Hepatocyte (in vitro differentiated cells and primary cell): ENCODE measurements around the genes RNH1 and DRD4.

DNA sequence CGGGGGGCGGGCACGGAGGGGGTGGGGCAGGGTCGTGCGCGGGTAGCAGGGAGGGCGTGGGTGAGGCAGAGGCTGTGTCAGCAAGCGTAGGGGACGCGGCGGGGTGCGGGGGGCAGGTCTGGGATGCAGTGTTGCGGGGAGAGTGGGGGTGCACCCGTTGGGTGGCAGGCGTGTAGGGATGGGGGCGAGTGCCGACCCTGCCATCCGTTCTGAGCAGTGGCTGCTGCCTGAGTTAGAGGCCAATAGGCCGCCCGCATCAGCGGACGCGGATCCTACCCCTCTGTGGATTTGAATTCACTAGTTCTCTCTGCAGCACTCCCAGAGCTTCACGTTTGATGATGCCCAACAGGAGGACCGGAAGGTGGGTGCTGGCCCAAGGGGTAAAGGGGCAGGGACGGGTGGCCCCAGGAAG lies 1.5 kb downstream of the RIC8A start:
- RAMPAGE, long total RNA: no peak
- RRBS: 0% methylated on average over 1 of the region's 26 CpGs

GRCh38 chr11:248975-249700 lies 12.4 kb downstream of the PSMD13 start:
- RAMPAGE, long total RNA: no peak
- RRBS: no CpG with 5 or more reads among the region's 20 CpGs

- RAMPAGE, long total RNA: no peak
- RRBS: no CpG with 5 or more reads among the region's 27 CpGs
Measured at GRCh38 chr11:295025-295893, 4.1 kb downstream of the IFITM5 start.

GRCh38 chr11:326705-326947 lies 6.0 kb upstream of the IFITM3 start:
- RAMPAGE, long total RNA: no peak
- RRBS: no CpG with 5 or more reads among the region's 8 CpGs

DNA sequence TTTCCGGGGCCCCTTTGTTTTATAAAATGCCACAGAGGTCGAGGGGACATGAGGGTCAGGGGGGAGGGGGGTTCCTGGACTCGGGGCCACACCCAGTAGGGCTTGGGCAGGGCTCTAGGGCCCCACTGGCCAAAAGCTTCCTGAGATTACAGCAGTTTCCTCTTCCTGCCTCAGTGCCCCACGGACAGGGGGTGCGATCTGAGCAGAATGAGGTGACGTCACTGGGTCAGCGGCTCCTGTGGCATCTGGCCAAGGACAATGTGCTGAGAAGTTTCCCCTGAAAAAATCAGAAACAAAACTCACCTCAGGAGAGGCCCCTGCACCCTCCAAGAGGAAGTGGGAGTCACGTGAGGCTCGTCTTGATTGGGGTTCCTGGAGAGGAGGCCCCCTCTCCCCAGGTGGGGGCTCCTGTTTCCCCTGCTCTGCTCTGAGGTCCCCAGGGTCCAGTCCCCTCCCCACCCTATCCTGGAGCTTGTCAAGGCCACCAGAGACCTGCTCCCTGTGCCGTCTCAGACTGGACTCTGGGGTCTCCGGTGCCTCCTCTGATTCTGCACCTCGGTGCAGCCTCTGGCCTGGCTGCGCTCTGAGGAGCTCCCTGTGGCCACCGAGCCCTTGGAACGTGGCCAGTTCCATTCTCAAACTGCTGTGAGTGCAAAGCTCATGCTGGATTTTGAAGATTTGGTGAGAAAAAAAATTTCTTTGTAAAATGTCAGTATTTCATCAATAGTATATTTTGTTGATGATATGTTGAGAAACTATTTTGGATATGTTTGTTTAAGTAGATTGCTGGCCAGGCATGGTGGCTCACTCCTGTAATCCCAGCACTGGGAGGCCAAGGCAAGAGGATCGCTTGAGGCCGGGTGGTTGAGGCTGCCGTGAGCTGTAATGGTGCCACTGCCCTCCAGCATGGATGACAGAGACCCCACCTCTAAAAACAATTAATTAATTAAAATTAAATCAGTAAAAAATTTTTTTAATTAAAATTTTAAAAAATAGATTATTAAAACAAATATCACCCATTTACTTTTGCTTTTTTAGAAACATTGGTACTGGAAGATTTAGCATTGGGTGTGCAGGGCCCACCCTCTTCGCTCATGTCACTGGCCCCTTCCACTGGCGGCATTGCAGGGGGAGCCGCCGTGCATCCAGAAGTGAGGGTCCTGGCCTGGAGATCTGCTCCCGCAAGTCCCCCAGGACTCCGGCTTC lies 6.7 kb upstream of the IFITM3 start:
- RAMPAGE, long total RNA: no peak
- RRBS: no CpG with 5 or more reads among the region's 24 CpGs

- RAMPAGE, long total RNA: no peak
- RRBS: 12% methylated on average over 9 of the region's 20 CpGs
Measured at GRCh38 chr11:368218-368867, 956 bp upstream of the B4GALNT4 start.

GRCh38 chr11:370058-370778 lies 919 bp downstream of the B4GALNT4 start:
- RAMPAGE, long total RNA: no peak
- RRBS: 6% methylated on average over 23 of the region's 43 CpGs

GRCh38 chr11:392126-392731 lies 1.8 kb upstream of the PKP3 start:
- RAMPAGE, long total RNA: no peak
- RRBS: 92% methylated on average over 6 of the region's 34 CpGs

GRCh38 chr11:416120-416724 lies 1.4 kb upstream of the SIGIRR start:
- RAMPAGE, long total RNA: no peak
- RRBS: no CpG with 5 or more reads among the region's 41 CpGs

DNA sequence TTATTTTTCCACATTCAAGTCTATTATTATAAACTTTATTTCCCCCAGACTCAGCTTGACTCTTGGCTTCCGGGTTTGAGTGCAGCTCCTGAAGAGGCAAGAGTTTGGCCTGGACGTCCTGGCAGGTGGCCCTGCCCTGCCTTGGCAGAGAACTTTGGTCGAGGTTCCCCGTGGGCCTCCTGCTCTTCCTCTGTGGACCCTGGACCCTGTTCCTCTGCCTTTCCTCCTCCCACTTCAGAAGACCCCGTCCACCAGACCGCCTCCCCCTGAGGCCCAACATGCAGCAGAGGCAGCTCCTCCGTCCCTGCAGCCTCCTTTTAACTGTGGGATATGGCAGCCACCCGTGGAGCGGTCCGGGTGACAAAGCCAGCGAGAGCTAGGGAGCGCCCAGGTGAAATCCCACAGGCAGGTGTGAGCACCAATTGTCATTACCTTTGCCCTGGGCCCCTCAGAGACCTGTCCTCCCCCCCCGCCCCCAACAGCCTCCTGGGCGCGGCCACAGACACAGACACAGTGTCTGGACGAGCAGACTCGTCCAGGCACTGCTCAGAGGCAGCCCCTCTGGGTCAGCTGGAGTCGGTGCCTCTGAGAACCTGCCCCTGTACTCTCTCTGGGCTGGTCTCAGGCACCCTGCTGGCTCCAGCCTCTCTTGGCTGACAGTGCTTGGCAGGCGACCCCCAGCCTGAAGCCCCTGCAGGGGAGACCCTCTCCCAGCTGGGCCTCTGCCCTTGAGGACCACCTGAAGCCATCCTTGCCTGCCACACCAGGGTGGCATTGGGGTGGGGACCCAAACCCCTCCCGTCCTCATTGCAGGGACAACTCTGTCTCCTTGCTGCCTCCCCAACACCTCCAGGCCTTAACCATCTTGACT lies 4.1 kb upstream of the ANO9 start:
- RAMPAGE, long total RNA: no peak
- RRBS: no CpG with 5 or more reads among the region's 20 CpGs

DNA sequence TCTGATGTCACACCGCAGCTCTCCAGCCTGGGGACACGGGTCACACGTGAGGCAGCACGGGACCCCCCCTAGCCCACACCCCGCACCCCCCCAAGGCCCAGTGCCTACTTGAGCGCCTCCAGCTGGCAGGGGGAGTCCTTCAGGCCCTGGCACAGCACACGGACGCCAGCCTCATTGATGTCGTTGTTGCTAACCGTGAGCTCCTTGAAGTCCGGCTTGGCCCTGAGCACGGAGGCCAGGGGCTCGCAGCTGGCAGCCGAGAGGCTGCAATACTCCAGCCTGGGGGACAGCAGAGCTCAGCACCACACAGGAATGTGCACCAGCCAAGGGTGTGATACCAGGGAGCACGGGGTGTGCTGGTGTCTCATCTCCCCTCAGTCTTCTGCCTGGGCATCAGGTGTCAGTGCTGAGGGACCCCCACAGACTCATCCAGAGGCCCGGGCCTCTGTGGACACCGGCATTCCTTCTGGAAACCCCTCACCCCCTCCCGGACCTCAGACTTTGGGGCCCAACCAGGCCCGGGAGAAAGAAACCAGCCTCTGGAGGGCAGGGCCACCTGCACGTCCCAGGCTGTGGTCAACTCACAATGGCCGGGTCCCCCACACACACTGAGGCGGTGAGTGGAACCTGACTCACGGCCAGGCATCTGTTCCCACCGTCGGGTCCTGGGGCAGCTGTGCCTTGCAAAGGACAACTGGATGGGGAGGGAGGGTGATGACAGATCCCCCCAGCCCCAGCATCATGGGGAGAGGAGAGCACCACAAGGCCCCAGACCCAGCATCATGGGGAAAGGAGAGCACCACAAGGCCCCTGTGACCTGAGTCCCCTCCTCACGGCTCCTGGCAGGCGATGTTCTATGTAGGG lies 7.9 kb downstream of the RNH1 start:
- RAMPAGE, long total RNA: no peak
- RRBS: 94% methylated on average over 4 of the region's 27 CpGs

- RAMPAGE, long total RNA: no peak
- RRBS: no CpG with 5 or more reads among the region's 25 CpGs
Measured at GRCh38 chr11:503015-503942, 3.8 kb downstream of the RNH1 start.

- RAMPAGE, long total RNA: start-site peak on the minus strand at chr11:506731-506783, 15 and 37 reads in 2 replicates; start-site peak on the minus strand at chr11:507192-507242, 110 and 62 reads in 2 replicates
- RRBS: under 1% methylated on average over 47 of the region's 118 CpGs
Measured at GRCh38 chr11:506204-507319, at the start of gene RNH1. TSS of gene RNH1 (minus strand) at chr11:507242.

GRCh38 chr11:532557-532905 lies 2.8 kb downstream of the HRAS start:
- RAMPAGE, long total RNA: no peak
- RRBS: 91% methylated on average over 11 of the region's 18 CpGs

DNA sequence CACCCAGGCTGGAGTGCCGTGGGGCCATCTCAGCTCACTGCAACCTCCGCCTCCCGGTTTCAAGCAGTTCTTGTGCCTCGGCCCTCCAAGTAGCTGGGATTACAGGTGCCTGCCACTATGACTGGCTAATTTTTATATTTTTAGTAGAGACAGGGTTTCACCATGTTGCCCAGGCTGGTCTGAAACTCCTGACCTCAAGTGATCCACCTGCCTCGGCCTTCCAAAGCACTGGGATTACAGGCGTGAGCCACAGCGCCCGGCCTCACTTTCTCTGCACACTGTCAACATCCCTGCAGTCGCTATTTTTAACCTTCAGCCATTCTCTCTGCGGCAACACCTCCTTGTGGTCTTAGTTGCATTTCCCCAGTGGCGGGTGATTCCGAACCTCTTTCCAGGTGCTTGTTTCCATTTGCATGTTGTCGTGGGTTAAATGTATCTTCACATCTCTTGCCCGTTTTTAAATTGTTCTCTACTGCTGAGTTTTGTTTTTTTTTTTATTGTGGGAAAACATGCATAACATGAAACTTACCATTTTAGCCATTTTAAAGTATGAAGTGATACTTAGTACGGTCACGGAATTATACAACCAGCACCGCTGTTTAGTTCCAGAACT lies 2.2 kb upstream of the SCT start:
- RAMPAGE, long total RNA: no peak
- RRBS: no CpG with 5 or more reads among the region's 17 CpGs

- RAMPAGE, long total RNA: no peak
- RRBS: 6% methylated on average over 28 of the region's 100 CpGs
Measured at GRCh38 chr11:636623-637408, at the start of gene DRD4. TSS of gene DRD4 (plus strand) at chr11:637269.

DNA sequence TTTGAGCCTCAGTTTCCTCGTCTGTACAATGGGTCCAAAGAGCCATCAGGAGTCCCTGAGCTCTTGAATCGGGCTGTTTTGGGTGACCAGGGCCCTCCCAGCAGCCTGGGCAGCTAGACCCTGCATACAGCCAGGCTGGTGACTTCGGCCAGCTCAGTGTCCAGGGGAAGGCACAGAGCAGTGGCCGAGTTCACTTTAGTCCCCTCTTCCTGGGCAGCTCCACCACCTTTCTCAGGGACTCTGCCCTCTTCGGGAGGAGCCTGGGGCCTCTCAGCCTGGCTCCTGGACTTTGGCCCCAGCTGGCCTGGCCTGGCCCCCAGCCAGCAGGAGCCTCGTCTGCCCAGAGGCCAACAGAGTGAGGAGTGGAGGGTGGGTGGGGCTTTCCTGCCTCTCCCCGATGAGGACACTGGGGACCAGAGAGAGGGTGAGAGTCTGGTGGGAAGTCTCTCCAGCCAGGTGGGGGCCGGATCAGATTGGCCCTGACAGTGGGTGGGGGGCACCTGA lies 6.7 kb downstream of the EPS8L2 start:
- RAMPAGE, long total RNA: no peak
- RRBS: no CpG with 5 or more reads among the region's 8 CpGs

DNA sequence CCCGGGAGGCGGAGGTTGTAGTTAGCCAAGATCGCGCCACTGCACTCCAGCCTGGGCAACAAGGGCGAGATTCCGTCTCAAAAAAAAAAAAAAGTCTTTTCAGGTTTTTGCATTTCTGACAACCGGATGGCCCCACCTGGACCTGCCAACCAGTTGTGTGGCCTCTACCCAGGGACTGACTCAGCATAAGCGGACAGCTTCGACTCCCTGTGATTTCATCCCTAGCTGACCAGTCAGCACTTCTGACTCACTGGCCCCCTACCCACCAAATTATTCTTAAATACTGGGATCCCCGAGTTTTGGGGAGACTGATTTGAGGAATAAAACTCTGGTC lies 962 bp upstream of the TALDO1 start:
- RAMPAGE, long total RNA: no peak
- RRBS: no CpG with 5 or more reads among the region's 10 CpGs

DNA sequence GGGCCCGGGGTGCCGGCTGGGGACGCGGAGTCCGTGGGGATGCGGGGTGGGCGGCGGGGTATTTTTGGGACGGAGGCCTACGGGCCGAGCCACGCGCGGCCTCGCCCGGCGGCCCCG lies 146 bp downstream of the RPLP2 start:
- RAMPAGE, long total RNA: no peak
- RRBS: 2% methylated on average over 12 of the region's 18 CpGs

- RAMPAGE, long total RNA: no peak
- RRBS: 2% methylated on average over 30 of the region's 103 CpGs
Measured at GRCh38 chr11:819509-820430, 1.1 kb downstream of the PNPLA2 start.